CD14-positive monocyte (primary cell): ENCODE measurements around the genes EXOC3 and BRD9.

DNA sequence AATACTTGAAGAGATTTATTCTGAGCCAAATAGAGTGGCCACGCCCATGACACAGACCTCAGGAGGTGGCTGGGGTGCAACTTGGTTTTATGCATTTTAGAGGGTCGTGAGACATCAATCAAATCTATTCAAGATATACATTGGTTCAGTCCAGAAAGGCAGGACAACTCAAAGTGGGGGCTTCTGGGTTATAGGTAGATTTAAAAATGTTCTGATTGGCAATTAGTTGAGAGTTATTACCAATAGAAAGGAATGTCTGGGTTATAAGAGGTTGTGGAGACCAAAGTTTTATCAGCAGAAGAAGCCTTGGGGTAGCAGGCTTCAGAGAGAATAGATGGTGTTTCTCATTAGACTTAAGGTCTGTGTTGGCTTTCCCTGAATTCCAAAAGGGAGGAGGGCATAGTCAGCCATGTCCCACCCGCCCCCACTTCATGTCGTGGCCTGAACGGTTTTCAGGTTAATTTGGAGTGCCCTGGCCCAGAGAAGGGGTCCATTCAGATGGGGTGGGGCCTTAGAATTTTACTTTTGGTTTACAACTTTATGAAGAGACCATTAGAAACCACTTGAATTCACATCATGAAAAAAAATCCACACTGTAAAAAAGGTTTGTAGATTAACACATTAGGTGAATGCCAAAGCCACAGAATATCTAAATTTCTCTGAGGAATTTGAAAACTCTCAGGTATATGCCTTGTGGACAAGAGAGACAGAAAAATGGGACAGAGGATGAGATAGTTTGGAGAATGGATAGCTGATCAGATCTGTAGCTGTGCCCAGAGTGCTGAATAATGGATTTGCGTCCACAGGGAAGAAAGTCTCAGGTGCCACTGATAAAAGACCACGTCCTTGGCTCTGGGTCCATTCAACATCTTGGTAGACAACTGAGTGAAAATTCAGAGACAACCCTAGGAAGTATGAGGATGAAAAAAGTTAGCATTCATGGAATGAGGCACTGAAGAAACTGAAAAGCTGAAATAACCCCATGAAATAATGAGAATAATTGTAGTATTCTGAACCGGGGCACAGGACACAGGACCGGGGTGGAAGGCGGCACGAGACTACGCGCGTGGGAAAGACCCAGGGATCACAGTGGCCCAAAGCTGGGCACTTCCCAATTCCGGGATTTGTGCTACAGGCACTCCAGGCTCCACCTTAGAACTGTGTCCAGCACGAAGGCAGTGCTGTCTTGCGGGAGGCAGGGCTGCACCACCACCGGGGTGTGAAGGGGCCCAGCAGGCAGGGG lies 1.7 kb upstream of the PDCD6 start:
- CAGE, long polyA plus RNA, result no peak

- CAGE, long polyA plus RNA, result no peak
These were observed 24.2 kb downstream of the AHRR start for GRCh38 chr5:345648-346228.

GRCh38 chr5:372861-374324 lies 51.9 kb downstream of the AHRR start:
- CAGE, long polyA plus RNA, result no peak

DNA sequence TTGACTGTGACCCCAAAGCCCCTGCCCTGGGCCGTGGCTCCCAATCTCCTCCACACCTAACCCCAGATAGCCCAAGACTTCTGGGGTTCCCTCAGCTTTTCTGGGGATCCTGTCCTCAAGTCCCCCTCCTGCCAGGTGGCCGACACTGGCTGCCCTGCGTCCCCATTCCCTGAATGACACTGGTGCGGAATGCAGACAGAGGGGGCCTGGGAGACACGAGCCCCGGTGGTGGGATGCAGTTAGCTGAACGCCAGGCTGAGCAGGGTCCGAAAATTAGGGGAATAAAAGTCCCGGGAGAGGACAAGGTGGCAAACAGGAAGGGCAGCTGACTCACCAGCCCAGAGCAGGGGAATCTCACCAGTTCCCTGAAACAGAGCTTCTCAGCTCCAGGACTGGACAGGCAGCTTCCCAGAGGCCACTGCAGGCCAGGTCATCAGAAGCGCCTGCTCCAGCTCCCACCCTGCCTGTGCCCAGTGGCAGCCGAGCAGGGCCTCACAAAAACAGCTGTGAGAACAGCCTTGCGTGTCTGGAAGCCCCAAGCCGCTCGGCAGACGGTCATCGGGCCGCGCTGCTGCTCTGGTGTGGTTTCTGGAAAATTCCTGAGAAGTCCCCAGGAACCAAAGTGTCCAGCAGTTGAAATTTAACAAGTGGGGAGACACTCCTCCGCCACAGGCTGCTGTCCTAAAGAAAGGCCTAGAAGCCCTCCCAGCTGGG lies 47.7 kb upstream of the EXOC3 start:
- CAGE, long polyA plus RNA, result no peak

- CAGE, long polyA plus RNA, result no peak
These were observed 43.7 kb upstream of the EXOC3 start for GRCh38 chr5:399383-399623.

- CAGE, long polyA plus RNA, result start-site peak on the minus strand at chr5:443085-443112, 23 and 57 reads in 2 replicates; start-site peak on the plus strand at chr5:443172-443194, 242 and 78 reads in 2 replicates
These were observed at the start of gene EXOC3 for GRCh38 chr5:443006-443724. Gene EXOC3, plus strand, starts transcription at chr5:443176.

- CAGE, long polyA plus RNA, result no peak
These were observed 13.8 kb downstream of the EXOC3 start for GRCh38 chr5:456723-457227.

- CAGE, long polyA plus RNA, result no peak
These were observed 29.3 kb downstream of the EXOC3 start for GRCh38 chr5:472028-472872.

DNA sequence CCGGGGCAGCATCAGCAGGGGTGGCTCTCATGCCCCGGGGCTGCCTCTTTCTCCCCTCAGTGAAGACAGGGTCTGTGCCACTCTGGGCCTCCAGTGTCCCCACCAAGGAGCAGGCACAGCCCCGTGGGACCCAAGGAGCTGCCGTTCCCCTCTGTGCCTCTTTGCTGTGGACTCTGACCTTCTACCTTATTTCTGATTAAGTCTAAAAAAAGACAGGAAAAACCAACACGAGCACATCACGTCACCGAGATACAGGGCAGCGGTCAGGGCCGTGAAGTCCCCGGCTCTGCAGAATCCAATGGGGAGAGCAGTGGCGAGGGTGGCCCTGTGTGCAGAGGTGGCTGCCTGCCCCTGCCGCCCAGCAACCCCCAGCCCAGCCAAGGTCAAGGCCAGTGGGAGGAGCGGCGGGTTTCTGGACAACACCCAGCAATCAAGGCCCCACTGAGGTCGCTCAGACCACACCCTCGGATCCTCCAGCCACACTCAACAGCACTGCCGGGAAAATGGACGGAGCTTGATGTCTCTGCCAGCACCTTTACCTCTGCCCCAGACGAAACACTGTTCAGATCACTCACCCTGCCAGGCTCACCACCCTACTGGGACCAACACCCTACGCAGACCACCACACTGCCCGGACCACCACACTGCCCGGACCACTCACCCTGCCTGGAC lies 32.7 kb upstream of the SLC9A3 start:
- CAGE, long polyA plus RNA, result no peak

GRCh38 chr5:613019-613341 lies 840 bp downstream of the CEP72 start:
- CAGE, long polyA plus RNA, result no peak

- CAGE, long polyA plus RNA, result no peak
These were observed 31.7 kb downstream of the TPPP start for GRCh38 chr5:661295-661934.

- CAGE, long polyA plus RNA, result no peak
These were observed 2.2 kb downstream of the TPPP start for GRCh38 chr5:690885-691475.

- CAGE, long polyA plus RNA, result no peak
These were observed 20.6 kb upstream of the TPPP start for GRCh38 chr5:713593-714235.

GRCh38 chr5:835848-836410 lies 14.9 kb downstream of the ZDHHC11 start:
- CAGE, long polyA plus RNA, result no peak

DNA sequence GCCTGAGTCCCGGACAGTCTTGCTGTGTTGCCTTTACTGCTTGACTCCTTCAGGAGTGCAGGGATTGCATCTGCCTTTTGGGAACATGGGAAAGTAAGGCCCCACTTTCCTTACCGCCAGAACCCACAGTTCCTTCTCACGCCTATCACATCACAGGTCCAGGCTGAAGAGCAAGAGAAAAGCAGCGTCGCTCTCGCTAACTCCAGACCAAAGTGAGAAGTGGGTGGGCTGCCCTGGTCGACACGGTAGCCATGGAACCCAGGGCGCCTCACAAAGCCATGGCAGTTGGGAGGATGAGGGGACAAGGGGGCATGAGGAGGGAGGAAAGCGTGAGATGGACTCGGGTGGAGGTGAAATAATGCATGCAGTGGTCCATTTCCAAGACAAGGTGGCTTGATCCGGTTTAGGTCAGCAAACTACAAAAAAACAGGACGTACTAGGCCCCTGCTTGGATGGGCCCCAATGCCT lies 8.0 kb upstream of the ZDHHC11 start:
- CAGE, long polyA plus RNA, result no peak

- CAGE, long polyA plus RNA, result no peak
These were observed at the start of gene BRD9 for GRCh38 chr5:892149-893105. Gene BRD9, minus strand, starts transcription at chr5:892801.

DNA sequence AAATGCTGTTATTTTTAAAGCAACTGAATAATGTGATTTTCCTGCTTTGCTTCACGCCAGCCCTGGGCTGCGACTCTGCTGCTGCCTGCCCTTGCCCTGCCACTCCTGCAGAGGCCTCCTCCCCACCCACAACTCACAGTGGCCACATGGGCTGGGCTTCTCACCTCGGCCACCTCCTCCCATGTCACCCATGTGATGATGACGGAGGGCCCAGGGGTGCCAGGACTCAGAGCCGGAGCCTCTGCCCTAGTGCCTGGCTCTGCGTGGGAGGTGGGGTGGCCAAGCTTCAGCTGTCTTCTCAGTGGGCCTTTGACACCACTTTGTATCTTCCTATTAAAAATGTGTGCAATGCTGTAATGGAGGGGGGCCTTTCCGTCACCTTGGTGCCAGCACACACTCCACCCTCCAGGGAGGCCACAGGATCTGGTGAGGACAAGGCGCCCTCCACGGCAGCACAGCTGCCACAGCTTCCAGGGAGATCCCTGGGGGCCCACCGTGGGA lies 48.0 kb upstream of the NKD2 start:
- CAGE, long polyA plus RNA, result no peak

DNA sequence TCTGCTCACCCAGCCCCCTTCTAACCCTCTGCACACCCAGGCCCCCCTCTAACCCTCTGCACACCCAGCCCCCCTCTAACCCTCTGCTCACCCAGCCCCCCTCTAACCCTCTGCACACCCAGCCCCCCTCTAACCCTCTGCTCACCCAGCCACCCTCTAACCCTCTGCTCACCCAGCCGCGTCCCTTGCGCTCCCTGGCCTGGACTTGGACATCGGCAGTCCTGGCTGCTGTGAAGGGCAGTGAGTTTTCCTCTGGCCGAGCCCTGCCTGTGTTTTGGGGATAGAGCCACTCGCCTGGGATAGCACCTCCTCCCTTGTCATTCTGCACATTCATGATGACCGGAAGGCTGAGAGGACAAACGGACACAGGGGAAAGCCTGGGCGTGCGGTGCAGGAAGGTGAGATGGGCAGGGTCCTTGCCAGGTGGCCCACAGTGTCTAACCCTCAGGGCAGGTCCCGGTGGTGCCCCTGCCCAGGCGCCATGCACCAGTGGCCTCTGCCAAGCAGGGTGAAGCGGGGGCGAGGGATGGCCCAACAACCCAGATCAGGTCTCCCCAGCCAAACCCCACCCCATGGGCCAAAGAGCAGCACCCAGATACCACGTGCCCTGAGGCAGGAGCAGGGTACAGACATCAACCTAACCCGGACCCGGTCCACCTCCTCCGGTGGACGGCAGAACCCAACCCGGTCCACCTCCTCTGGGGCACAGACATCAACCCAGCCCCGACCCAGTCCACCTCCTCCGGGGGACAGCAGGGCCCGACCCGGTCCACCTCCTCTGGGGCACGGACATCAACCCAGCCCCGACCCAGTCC lies 13.0 kb downstream of the SLC12A7 start:
- CAGE, long polyA plus RNA, result no peak

GRCh38 chr5:1099747-1100543 lies 11.9 kb downstream of the SLC12A7 start:
- CAGE, long polyA plus RNA, result no peak

DNA sequence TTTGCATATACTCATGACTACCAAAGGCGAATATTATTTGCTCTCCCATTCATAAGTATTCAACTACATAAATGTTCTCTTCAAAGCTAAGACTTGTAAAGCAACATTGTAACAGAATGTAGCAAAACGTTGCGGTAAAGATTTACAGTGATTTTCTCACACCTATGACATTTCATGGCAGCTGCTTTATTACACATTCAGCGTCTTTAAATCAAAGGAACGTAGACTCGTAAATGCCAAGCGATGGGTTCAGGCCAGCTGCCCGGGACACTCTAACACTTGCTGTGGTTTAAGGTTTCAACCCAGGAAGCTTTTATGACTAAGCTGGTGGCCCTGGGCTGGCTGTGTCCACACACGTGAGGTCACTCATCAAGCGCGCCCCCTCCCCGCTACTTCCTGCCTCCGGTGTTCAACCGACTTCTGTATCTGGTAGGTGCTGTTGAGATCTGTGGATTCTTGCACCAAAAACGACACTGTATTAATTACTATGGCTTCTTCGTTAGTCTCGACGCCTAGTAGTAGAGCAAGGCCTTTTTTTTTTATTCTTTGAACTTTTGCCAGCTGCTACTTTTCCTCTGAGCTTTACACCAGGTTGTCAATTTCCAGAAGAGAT lies 2.5 kb downstream of the SLC6A18 start:
- CAGE, long polyA plus RNA, result no peak